Pericardium (tissue), 1 donor: ENCODE measurements around a stretch of chr16.

GRCh38 chr16:81394922-81395821, 49.4 kb upstream of the CMIP start:
- RRBS: no CpG with 5 or more reads among the region's 17 CpGs

DNA sequence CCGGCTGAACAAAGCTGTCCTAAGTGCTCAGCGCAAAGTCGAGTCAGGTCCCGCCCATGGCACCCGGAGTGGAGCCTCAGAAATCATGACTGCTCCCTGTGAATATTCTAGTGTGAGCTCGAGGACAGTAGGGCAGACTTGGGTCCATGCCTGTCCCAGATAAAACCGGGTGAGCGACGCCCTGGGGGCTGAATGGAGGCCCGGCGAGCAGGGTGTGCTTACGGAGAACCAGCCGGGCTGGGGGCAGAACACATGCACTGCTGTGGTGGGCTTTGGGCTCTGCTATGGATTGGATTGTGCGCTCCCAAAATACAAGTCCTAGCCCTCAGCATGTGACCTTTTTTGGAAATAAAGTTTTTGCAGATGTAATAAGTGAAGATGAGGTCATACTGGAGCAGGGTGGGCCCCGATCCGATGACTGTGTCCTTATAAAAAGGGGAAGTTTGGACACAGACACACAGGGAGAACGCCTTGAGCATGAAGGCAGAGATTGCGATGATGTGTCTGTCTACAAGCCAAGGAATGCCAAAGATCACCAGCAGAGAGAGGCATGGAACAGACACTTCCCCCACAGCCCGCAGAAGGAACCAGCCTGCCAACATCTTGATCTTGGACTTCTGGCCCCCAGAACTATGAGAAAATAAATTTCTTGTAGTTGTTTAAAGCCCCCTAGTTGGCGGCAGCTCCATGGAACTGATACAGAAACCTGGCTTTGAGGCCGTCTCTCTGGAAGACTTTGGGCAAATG, 12.7 kb upstream of the CMIP start:
- RRBS: 51% methylated on average over 8 of the region's 21 CpGs

GRCh38 chr16:81456563-81457351, 12.1 kb downstream of the CMIP start:
- RRBS: 50% methylated on average over 1 of the region's 23 CpGs

DNA sequence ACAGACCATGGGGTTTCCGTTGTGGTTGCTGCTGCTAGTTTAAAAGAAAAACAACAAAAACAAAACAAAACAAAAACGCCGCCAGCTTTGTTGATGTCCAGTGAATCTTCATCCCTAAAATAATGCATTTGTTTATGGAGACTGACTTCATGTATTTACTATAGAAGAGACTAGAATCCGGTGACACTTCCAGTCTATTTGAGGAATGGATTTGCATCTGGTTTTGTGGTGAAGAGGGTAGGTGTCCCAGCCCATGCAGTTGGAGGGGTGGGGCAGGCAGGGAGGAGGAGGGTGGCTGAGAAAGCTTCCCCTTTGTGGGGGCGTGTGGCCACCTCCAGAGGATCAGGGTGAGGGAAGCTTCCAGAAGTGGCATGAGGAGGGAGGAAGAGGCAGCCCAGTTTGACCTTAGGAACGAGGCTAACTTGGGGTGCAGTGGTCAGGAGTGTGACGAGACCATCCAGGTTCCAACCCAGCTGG, 69.4 kb downstream of the CMIP start:
- RRBS: no CpG with 5 or more reads among the region's 7 CpGs

- RRBS: no CpG with 5 or more reads among the region's 21 CpGs
Observed at GRCh38 chr16:81520999-81521975, 76.7 kb downstream of the CMIP start.

DNA sequence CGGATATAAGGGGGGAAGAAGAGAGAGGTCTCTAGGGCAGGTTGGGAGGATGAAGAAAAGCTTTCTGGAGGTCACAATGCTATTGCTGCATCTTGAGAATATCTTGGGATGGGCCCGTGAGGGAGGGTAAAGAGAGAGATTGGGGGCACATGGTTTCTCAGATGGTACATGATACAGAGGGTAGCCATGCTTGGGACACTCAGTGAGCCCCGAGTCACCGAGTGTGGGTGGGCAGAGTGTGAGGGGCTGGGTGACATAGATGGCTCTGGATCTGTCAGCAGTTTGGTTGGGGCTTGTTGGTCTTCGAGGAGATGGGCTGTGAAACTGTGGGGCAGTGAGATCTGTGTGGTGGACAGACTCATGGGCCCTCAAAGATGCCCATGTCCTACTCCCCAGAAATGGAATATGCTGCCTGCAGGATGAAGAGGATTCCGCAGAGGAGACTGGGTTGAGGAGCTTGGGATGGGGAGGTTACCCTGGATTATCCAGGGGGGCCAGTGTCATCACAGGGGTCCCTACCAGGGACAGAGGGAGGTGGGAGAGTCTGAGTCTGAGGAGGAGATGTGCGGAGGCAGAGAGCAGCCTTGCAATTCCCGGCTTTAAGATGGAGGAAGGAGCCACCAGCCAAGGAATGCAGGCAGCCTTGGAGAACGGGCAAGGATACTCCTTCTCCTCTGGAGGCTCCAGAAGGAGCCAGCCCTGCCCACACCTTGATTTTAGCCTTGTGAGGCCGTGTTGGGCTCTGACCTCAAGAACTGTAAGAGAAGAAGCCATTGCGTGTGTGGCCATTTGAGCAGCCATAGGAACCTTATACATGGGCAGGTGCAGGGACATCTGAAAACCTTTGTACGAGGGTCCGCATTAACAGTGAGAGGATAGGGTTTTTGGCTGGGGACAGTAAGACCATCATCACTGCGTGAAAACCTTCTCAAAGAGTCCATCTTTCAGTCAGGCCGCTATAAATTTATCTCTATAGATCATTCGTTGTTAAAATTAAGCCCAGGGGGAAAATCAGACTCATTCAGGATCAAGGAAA, 84.9 kb downstream of the CMIP start:
- RRBS: no CpG with 5 or more reads among the region's 16 CpGs

GRCh38 chr16:81546624-81547294, 102.2 kb downstream of the CMIP start:
- RRBS: 82% methylated on average over 3 of the region's 23 CpGs

DNA sequence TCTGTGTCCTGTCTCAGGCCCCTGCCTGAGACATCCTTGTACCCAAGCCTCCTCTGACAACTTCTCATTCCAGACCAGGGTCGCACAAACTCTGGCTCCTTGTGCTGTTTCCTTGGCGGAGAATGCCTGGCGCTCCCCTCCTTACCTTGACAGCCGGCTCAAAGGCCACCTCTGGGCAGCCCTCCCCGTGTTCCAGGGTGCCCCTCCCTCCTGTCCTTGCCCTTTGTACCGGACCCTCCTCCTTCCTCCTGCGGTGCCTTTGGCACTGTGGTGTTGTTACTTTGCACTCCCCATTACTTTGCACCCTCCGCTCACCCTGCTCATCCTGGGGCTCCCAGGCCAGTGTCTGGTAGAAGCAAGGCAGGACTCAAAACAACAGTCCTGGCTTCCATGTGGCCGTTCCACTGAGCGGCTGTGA, 147.7 kb downstream of the CMIP start:
- RRBS: 53% methylated on average over 3 of the region's 10 CpGs

DNA sequence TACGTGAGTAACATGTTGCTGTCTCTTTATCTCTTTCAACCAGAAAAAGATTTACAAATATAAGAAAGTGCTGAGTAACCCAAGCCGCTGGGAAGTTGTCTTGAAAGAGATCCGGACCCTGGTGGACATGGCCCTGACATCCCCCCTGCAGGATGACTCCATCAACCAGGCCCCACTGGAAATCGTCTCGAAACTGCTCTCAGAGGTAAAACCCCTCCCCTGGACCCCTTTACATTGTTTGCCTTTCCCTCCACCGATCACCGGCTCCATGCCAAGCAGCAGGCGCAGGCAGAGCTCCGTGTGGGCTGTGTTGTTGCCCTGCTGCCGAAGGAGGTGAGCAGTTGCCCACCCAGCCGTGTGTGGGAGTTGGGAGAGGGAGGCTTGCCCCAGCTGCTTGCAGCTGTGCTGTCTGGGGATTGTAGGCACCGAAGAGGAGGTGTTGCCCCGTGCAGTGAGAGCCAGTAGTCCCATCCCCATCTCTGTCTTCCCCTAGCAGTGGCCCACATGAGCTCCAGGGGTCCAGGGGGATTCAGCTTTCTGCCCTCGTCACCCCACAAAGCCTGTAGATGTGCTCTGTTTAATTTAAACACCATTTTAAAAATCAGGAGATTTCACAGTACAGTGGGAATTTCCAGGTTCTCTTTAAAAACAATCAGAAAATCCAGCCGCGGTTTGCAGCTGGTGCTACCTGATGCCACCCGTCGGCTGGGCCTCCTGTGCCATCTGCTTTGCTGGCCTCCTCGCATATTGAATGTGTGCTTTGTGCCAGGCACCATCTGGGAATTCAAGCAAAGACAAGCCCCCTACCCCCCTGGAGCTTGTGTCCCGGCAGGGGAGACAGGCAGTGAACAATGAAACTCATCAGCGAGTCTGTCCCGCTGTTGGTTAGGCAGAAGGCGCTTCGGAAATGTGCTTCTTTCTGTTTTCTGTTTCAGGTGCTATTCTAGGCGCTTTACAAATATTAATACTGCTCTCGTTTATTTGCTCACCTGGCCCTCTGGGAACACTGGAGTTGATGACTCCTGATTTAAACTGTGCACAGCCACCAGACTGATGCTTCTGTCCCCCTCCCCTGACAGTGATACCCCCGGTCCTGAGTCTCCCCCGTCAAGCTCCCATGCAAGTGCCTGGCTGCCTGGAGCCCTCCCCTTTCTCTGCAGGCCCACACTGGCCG, 126.5 kb upstream of the PLCG2 start:
- RRBS: 100% methylated on average over 2 of the region's 29 CpGs

- RRBS: no CpG with 5 or more reads among the region's 21 CpGs
Observed at GRCh38 chr16:81657590-81658792, 121.1 kb upstream of the PLCG2 start.

DNA sequence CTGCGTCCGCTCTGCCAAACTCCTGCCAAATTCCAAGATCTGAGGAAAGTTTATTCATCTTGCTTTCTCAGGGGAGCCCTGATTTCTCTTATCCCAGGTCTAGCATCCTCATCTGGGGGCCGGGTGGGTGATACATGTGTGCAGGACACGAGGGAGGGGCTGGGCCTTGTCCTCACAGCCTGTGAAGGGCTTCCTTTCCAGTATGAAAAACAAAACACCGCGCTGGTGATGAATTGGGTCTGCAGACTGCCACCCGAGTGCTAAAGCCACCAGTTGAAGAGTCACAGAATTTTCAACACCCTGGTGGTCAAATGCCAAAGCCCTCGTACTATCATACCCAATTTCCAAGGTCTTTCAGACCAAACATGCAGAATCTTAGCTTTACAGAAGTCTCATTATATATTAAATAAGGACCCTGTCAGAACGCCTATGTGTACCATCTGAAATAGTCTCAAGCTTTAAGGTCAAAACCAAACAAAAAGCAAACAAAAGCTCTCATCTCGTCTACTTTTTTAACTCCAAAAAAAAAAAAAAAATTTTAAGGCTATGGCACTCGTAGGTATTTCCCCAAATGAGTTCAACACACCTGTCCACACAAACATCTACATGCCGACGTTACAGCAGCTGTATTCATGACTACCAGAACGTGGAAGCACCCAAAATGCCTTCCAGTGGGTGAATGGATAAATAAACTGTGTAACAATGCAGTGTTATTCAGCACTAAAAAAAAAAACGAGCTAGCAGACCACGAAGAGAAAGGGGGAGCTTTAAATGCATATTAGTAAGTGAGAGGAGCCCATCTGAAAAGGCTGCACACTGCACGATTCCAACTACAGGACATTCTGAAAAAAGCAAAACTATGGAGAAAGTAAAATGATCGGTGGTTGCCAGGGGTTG, 116.3 kb upstream of the PLCG2 start:
- RRBS: no CpG with 5 or more reads among the region's 18 CpGs

DNA sequence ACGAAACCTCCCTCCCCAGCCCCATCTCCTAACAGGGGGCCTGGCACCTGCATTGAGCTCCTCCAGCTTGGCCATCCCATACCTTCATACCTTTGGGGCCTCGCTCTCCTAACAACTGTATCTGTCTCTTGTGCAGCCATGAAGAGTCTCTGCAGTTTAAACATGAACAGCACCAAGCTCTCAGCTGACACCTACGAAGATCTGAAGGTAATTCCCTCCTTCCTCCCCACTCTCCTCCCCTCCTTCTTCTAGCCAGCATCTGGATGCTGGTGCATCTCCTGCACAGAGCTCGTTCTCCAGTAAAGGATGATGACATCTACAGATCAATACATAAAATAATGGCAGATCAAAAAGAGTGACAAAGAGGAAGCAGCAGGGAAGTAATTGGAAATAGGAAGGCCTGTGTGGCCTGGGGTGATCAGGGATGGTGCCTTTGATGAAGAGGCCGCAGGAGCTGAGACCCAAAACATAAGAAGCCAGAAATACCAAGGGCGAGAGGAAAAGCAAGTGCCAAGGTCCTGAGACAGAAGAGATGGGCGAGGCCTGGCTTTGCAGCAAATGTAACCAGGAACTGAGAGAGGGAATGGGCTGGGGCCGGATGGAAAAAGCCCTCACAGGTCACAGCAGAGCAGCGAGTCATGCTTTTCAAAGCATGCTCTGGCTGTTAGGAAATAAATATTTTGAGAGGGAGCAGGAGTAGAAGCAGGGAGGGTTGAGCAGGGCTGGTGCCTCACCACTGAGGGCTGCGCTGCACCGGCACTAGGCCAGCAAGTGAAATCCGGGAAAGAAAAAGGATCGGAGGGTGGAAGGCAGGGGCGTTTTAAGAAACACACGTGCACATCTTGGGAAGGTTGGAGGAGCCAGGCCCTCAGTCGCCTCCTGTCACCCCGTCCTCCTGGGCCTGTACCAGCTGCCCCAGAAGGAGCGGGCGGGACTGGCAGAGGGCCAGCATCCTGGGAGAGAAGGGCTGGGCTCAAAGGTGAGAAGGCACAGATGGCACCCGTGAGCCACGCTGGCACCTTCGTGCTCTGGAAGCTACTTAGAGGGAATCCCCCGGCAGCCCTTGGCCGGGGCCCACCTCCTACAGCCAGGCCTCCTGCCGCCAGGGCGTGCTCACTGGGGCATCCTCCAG, 71.8 kb upstream of the PLCG2 start:
- RRBS: no CpG with 5 or more reads among the region's 26 CpGs

GRCh38 chr16:81716451-81716774, 62.7 kb upstream of the PLCG2 start:
- RRBS: no CpG with 5 or more reads among the region's 6 CpGs

- RRBS: no CpG with 5 or more reads among the region's 14 CpGs
Observed at GRCh38 chr16:81752068-81752745, 26.9 kb upstream of the PLCG2 start.

- RRBS: no CpG with 5 or more reads among the region's 10 CpGs
Observed at GRCh38 chr16:81866929-81867520, 87.9 kb downstream of the PLCG2 start.

DNA sequence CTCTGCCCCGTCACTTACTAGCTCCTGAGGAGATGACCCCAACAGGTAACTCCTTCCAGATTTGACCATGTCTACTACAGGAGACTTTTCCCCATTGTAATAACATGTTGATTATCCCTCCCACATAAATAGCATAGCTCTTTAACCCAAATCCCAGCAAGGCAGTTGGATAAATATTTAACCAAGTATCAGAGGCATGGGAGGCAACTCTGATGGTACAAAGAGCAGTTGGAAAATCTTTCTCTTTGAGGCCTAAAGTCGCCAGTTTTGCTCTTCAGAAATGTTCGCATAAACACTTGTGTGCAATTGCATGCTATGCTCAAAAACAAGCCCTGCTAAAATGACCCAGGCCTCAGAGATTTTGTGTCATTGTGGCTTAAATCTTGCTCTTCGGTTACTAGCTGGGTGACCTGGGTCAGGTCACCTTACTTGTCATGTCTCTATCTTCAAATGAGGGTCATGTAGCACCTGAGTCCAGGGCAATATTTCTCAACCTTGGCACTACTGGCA, 48.7 kb downstream of the HSD17B2 start:
- RRBS: no CpG with 5 or more reads among the region's 4 CpGs

GRCh38 chr16:82329529-82330274, 159.7 kb upstream of the MPHOSPH6 start:
- RRBS: no CpG with 5 or more reads among the region's 12 CpGs

DNA sequence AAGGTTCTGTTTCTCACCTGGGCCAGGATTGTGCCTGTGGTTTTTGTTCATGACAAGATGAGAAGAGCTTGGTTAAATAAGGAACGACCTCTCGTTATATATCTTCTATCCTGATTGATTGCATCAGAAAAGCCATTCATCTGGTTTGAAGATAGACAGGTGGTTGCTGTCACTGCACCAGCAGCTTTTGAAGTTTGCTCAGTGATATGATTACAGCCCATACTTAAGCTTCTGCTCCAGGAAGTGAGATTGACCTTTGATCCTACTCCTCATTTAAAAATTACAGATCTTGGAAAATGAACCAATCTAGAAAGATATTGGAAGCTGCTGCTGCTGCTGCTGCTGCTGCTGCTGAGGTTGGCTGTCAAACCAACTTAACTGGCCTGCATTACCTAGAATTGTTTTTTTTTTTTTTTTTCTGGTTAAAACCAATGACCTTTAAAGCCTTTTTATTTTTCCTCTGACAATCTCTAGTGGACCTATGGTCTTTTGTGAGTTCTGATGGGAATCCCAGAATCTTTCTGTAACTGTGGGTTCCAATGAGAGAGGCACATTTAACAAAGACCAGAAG, 25.6 kb downstream of the CDH13 start:
- RRBS: no CpG with 5 or more reads among the region's 2 CpGs

DNA sequence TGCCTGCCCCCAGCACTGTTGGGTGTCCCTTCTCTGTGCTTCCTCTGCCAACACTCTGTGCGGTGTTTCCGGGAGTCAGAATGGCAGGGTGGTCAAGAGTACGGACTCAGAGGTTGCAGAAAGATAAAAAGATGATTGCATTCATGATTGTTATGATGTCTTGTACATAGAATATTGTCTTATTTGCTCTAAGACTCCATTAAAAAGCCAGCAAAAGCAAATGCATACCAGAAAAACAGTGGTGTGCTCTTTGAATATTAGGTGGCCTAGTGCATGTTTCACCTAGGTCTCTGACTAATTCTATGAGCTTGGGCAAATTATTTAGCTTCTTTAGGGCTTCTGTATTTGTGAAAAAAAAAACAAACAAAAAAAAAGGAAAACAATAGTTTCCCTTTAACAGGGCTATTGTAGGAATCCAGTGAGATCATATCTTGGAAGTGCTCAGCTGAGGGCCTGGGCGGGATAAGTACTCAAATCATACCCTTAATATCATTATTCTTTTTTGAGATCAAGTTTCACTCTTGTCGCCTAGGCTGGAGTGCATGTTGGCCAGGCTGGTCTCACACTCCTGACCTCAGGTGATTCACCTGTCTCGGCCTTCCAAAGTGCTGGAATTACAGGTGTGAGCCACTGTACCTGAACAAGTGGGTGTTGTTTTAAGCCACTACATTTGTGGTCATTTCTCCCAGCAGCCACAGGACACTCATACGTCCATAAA, 86.8 kb downstream of the CDH13 start:
- RRBS: no CpG with 5 or more reads among the region's 7 CpGs

GRCh38 chr16:82783788-82784661, 157.3 kb downstream of the CDH13 start:
- RRBS: no CpG with 5 or more reads among the region's 10 CpGs